Melanocyte of skin (primary cell): ENCODE data around the gene WDR49.

GRCh38 chr3:161600031-161600713, 103.6 kb downstream of the OTOL1 start:
- CAGE, long polyA plus RNA, 2 experiments = no peak in any of the 2 experiments

GRCh38 chr3:163498716-163499195, 1579.5 kb downstream of the SI start:
- CAGE, long polyA plus RNA, 2 experiments = no peak in any of the 2 experiments

DNA sequence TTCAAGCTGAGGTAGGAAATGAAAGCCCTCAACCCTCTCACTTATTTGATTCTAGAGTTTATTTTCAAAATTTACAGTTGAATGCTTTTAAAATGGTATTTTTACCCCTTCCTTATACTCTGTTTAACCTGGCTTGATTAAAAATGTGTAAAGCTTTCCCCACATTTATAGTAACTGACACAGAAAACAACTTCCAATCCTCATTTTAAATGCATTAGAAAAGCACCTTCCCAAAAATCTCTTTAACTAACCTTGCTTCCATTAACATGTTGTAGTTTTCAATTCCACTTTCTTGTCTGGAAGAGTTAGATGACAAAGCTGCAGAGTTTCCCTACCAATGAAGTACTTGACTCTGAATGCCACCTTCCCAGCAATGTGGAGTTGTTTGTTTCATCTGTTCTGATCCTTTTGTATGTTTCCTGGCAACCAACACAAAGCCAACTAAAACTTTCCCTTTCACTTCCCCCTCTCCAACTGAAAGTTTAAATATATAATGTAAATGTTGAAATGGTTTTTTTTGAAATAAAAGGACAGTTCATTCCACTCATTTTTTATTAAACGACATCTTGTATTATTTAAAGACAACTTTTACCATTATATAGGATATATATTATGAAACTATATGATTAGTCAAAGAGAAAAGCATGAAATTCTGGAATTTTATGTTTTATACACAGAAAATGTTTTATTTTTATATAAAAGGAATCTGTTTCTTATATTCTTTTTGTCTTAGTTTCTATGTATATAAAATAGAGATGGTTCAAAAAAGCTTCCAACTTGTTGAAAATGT, at the start of gene WDR49:
Gene WDR49, minus strand, starts transcription at position 360 of the 790 bp plus-strand sequence.
- CAGE, long polyA plus RNA, 2 experiments = no peak in any of the 2 experiments

- CAGE, long polyA plus RNA, 2 experiments = no peak in any of the 2 experiments
Measured at GRCh38 chr3:167864735-167865133, 129.2 kb downstream of the SERPINI1 start.

DNA sequence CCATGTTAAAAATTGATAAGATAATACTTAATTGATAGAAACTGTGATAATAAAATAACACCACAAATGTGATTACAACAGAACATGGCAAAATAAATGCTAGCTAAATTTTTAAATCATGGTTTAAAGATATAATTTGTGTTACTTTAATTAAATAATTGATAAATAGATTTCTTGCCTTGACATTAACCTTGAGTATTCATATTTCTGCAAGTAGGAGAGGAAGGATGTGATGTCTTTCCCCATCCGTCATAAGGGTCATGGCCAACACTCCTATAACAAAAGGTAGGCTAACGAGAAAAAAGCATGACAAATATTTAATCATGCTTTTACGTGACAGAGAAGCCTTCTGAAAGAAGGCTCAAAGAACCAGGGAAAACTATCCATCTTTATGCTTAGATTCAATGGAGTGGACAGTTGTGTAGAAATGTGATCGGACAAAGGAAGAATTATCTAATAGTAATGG, 135.2 kb downstream of the SERPINI1 start:
- CAGE, long polyA plus RNA, 2 experiments = no peak in any of the 2 experiments

- CAGE, long polyA plus RNA, 2 experiments = no peak in any of the 2 experiments
Measured at GRCh38 chr3:168029505-168030157, 66.1 kb downstream of the GOLIM4 start.

- CAGE, long polyA plus RNA, 2 experiments = no peak in any of the 2 experiments
Measured at GRCh38 chr3:168070855-168071629, 24.7 kb downstream of the GOLIM4 start.

GRCh38 chr3:168517384-168518134, 421.8 kb upstream of the GOLIM4 start:
- CAGE, long polyA plus RNA, 2 experiments = no peak in any of the 2 experiments

DNA sequence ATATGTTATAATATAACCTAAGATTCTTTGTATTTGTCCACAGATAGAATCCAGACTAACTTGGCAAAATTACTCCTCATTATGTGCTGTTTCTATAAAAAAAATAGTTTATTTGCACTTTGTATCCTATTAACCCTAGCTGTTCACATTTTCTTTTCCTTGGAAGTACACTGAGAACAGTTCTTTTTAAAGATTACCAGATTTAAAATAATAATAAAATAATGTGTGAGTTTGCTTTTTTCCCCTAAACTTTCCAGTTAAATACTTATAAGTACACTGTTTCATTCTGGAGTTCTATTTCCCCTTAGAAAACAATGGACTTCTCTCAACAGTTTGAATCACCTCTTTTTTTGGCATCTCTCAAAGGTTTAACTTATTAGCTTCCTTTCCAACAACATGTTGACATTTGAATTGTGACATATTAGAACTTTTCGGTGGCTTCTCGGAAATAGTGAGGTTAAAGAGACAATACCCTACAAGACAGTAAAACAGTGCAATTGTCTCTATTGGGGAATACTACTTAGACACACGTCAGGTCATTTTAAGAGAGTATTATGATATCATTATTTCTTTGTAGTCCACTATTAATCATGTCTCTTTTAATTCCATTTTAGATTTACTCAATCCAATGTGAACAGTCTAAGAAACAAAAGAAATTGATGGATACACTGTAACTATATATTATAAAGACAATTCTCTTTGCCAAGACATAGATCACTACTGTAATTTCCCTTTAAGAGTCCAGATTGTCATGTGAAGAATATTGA, 529.8 kb downstream of the MECOM start:
- CAGE, long polyA plus RNA, 2 experiments = no peak in any of the 2 experiments

GRCh38 chr3:169138674-169139370, 524.7 kb downstream of the MECOM start:
- CAGE, long polyA plus RNA, 2 experiments = no peak in any of the 2 experiments

DNA sequence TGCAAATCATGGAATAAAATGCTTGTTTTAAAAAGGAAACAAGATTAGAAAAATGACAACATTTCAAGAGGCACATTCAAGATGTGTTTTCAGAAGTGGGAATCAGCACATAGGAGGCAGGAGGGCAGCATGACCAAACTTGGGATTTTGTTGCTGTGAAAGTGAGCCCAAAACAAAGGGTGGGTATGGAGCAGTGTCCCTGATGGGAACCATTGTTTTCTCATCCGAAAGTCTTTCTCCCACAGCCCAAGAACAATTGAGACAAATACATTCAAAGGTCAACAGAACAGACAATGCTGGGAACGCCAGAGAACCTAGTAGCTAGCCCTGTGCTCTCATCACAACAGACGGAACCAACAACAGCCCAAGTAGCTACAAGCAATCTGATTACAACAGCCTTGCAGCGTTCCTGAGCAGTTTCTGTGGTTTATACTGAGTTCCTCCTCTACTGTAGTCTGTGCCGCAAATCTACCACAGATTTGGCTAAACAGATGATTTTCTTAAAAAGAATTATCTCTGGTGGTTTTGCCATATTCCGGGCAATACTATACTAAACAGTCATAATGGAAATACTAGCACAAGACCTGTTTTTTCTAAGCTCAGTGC, 435.7 kb downstream of the MECOM start:
- CAGE, long polyA plus RNA, 2 experiments = no peak in any of the 2 experiments

- CAGE, long polyA plus RNA, 2 experiments = no peak in any of the 2 experiments
Measured at GRCh38 chr3:169297085-169297460, 366.4 kb downstream of the MECOM start.

DNA sequence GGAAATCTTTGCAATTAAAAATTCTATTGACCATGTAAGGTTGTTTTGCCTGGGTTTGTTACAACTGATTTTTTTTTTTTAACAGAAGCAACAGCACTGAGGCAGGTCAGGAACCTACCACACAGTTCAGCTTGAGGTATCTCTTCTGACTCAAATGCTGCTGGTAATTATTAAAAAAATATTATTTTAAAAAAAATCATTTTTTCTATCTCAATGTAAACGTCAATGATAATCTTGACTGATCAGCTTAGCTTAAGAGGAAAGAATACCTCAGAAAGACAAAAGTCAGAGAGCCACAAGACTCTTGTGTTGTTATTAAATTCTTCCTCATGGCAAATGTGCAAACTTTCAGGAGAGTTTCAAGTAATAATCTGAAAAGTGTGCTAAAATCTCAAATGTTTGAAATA, 366.0 kb downstream of the MECOM start:
- CAGE, long polyA plus RNA, 2 experiments = no peak in any of the 2 experiments

DNA sequence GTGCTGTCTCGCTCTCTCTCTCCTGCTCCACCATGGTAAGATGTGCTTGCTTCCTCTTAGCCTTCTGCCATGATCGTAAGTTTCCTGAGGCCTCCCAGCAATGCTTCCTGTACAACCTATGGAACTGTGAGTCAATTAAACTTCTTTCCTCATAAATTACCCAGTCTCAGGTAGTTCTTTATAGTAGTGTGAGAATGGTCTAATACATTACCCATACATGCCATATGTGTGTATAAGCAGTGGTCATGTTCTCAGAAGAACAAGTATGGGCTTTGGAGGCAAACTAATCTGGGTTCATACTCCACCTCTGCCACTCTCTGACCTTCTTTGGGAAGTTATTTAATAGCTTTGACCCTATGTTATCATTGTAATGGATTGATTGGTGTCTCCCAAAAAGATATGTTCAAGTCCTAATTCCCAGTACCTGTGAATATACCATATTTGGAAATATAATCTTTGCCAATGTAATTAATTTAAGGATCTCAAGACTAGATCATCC, 116.2 kb downstream of the MECOM start:
- CAGE, long polyA plus RNA, 2 experiments = no peak in any of the 2 experiments

GRCh38 chr3:169626697-169627208, 36.8 kb downstream of the MECOM start:
- CAGE, long polyA plus RNA, 2 experiments = no peak in any of the 2 experiments

- CAGE, long polyA plus RNA, 2 experiments = no peak in any of the 2 experiments
Measured at GRCh38 chr3:169669020-169669542, 5.6 kb upstream of the MECOM start.

- CAGE, long polyA plus RNA, 2 experiments = no peak in any of the 2 experiments
Measured at GRCh38 chr3:169886638-169886899, 16.8 kb upstream of the LRRC31 start.

DNA sequence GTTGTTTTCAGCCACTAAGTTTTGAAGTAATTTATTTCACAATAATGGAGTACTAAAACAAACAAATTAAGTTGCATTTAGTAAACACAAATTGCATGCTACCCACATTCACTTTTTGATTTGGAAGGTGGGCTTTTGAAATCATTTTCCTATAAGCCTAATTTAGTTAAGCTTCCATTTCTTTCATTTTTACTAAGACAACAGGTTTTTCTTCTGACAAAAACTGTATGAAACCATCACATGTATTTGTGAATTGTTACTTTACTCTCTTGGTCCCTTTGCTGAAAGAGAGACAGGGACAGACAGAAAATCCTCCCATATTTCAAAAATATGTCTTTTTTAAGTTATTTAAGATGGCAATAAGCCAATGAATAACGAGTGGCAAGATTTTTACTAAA, 26.4 kb upstream of the SEC62 start:
- CAGE, long polyA plus RNA, 2 experiments = no peak in any of the 2 experiments

- CAGE, long polyA plus RNA, 2 experiments = no peak in any of the 2 experiments
Measured at GRCh38 chr3:170040197-170040738, 2.5 kb downstream of the GPR160 start.

DNA sequence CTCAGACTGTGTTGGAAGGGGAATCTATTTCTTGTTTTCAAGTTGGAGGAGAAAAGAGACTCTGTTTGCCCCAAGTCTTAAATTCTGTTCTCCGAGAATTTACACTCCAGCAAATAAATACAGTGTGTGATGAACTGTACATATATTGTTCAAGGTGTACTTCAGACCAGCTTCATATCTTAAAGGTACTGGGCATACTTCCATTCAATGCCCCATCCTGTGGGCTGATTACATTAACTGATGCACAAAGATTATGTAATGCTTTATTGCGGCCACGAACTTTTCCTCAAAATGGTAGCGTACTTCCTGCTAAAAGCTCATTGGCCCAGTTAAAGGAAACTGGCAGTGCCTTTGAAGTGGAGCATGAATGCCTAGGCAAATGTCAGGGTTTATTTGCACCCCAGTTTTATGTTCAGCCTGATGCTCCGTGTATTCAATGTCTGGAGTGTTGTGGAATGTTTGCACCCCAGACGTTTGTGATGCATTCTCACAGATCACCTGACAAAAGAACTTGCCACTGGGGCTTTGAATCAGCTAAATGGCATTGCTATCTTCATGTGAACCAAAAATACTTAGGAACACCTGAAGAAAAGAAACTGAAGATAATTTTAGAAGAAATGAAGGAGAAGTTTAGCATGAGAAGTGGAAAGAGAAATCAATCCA, 3.4 kb downstream of the SKIL start:
- CAGE, long polyA plus RNA, 2 experiments = no peak in any of the 2 experiments